Ureter (tissue), 1 donor: Measurements from ENCODE around the genes SPACA1, RNGTT, SRSF12 and GJA10.

DNA sequence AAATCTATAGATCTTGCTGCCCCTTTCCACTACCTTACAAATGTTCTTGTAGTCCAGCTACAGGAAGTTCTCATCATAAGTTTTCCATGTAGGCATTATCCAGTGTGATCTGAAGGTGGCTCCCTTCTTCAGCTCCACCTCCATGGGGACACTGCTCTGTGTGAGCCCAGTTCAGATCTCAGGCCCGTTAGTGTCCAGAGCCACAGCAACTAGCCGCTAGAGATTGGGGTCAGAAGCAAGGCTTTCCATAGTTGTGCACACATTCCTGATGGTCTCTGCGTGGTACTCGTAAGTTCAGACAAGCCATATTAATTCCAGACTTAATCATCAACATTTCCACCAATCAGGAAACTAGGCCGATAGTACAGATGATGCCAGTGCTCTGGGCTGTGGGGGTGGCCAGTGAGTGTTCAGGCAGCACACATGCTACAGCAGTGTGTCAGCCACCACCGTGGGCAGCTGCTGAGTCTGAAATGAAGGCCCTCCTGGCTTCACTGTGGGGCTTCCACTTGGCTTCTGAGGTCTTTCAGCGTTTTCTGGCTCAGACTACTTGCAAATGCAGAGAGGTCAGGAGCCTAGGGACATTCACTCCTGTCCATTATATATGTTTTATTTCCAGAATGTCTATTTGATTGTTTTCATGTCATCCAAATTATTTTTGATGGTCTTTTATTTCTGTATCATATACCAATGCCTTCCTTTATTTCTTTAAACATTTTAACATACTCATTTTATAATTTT is 17.6 kb upstream of the SYNCRIP start:
- PRO-cap = no peak

- PRO-cap = no peak
Observed at GRCh38 chr6:85680326-85680902, 37.7 kb upstream of the SYNCRIP start.

DNA sequence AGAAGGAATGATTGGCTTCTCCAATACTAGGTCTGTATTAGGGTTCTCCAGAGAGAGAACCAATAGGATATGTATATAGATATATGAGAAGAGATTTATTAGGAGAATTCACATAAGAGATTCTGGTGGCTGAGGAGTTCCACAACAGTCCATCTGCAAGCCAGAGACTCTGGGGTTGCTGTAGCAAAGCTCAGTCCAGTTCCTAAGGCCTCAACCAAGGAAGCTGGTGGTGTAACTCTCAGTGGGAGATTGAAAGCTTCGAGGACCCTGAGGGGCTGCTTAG is 29.1 kb downstream of the ZNF292 start:
- PRO-cap = no peak

DNA sequence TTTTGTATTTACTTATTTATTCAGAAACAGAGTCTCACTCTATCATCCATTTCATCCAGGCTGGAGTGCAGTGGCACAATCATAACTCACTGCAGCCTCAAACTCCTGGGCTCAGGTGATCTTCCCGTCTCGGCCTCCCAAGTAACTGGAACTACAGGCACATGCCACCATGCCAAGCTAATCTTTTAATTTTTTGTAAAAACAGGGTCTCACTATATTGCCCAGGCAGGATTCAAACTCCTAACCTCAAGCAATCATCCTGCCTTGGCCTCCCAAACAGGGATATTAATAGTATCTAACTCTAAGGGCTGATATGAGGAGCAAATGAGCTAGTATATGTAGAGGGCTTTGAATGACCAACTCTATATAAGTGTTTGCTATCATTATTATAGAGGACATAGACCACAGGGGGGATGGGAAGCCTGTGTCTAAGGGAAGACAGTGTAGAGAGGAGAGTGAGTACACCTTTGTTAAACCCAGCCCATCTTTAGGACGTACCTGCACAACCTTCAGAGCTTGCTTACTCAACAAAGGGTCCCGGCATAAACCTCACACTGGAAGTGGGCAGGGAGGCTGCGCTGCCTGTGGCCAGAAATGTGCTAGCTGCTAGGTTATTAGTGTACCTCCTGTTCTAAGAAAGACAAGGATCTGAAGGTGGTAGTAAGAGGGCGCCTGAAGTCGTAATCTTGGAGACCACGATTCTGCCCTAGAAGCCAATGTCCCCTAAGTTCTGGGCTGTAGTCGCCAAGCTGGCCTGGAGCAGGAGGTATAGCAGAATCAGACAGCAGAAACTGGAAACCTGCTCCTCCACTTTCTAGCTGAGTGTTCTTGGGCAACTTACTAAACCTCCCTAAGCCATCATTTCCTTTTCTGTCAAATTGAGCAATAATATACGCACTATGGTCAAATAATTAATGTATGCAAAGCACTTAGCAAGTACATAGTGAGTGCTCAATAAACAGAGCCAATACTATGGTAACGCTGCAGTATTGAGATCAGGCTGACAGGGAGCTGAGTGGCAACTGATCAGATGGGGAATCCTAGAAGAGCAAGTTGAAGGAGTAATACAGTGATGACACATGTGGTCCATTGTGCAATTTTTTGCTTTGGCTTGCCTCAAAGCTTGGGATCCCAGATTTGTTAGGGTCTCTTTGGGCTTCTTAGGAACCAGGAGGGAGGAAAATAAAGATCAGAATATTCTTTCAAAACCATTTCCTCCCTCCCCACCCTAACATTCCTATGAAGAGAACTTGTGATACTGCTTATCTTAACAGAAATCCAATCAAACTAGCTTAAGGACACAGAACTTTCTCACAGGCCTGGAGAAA is 16.7 kb upstream of the AKIRIN2 start:
- PRO-cap = no peak

GRCh38 chr6:87732240-87732756 is 30.3 kb upstream of the AKIRIN2 start:
- PRO-cap = no peak

DNA sequence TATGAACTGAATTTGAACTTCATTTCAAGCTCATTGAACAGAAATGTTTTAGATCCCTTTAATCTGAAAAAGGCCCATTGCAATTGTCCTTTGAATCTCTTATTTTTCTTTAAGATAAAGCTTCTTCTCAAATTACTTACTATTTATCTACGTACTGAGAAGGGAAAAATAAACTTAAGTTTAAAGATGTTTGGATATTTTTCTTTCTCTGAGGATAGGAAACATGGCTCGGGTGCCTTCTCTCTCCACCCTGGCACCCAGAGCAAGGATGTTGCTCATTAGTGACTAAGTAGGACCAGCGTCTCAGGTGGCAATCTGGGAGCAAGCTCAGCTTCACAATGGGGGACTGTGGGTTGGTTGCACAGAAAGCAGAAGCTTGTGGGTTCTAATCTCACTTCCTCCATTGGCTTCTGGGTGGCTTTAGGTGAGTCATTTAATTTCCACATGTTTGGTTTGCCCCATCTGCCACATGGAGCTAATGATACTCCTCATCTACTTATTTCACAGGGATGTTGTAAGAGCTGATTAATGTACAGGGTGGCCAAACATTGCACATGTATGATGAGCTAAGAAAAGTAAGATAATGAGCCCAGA is 54.7 kb upstream of the AKIRIN2 start:
- PRO-cap = no peak

- PRO-cap = no peak
Observed at GRCh38 chr6:88047296-88047978, at the start of gene SPACA1. Gene SPACA1, plus strand, starts transcription at chr6:88047841.

DNA sequence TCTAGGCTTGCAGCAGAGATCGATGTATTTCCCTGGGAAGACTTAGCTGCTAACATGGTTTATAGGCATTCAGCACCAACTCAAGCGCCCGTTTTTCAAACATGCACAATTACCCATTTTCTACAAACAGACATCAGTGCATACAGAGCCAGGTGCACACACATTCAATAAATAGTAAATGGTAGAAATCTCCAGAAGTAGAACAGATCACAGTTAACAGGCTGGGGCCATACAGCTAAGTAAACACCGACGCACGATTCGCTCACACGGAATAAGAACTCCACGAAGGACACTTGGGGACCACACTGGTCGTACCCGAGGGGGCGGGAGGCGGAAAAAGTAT is 744 bp downstream of the CNR1 start:
- PRO-cap = no peak

- PRO-cap = bidirectional peak, plus-strand start at chr6:88963841, minus-strand start at chr6:88963613
Observed at GRCh38 chr6:88962897-88964093, at the start of gene RNGTT. Gene RNGTT, minus strand, starts transcription at chr6:88963618.

- PRO-cap = bidirectional peak, plus-strand start at chr6:89118043, minus-strand start at chr6:89118010
Observed at GRCh38 chr6:89117243-89118225, at the start of gene SRSF12. Gene SRSF12, minus strand, starts transcription at chr6:89118071.

DNA sequence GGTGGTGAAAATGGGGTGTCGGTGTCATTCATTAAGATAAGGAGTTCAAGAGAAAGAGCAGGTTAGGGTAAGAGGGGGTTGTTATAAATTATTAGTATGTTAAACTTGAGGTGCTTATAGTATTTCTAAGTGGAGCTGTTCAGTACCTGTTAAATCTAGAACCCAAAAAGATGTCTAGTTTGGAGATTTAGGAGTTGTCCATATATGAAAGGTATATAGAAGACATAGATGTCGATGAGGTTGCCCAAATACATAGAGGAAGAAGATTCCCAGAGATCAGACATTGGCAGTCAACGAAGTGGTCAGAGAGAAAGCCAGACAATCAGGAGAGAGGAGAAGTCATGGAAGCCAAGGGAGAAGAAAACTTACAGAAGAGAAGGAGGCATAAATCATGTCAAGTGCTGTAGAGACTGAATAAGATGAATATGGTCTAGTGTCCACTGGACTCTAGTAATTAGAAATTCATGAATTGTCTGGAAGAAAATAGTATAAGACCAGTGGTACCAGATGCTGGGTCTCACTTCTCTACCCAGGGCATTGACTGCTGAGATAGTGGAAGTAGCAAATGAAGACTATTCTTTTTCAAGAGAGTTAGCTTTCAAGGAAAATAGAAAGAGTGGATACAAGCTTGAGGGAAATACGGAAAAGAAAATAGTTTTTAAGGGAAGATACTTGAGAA is 13.3 kb downstream of the PM20D2 start:
- PRO-cap = no peak

- PRO-cap = no peak
Observed at GRCh38 chr6:89160370-89161248, 14.8 kb downstream of the PM20D2 start.

- PRO-cap = no peak
Observed at GRCh38 chr6:89344443-89344821, 8.1 kb downstream of the UBE2J1 start.

GRCh38 chr6:89354045-89354533 is 1.6 kb upstream of the UBE2J1 start:
- PRO-cap = no peak

DNA sequence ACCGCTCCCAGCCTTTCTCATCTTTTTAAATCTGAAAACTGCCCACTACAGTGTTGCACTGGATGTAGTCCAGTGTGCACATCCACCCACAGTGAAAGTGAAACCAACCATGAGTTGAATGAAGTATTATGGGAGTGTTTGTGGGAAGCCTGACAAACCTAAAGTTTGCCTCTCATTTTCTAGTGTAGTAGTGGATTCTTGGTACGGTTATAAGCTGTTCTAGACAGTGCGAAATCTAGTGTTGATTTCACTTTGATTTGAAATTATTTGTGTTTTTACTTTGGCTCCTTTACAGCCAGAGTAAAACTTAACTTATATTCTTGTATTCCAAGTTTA is 41.7 kb downstream of the ANKRD6 start:
- PRO-cap = no peak

- PRO-cap = no peak
Observed at GRCh38 chr6:89656571-89657075, 18.1 kb upstream of the LYRM2 start.

GRCh38 chr6:89661924-89662527 is 23.5 kb upstream of the LYRM2 start:
- PRO-cap = no peak

GRCh38 chr6:89894053-89894576 is at the start of gene GJA10:
Gene GJA10, plus strand, starts transcription at chr6:89894469.
- PRO-cap = no peak

- PRO-cap = no peak
Observed at GRCh38 chr6:90073972-90074758, 179.9 kb downstream of the GJA10 start.

GRCh38 chr6:90078212-90079533 is 184.4 kb downstream of the GJA10 start:
- PRO-cap = no peak